ENCODE measurements around the gene LMAN1.

DNA sequence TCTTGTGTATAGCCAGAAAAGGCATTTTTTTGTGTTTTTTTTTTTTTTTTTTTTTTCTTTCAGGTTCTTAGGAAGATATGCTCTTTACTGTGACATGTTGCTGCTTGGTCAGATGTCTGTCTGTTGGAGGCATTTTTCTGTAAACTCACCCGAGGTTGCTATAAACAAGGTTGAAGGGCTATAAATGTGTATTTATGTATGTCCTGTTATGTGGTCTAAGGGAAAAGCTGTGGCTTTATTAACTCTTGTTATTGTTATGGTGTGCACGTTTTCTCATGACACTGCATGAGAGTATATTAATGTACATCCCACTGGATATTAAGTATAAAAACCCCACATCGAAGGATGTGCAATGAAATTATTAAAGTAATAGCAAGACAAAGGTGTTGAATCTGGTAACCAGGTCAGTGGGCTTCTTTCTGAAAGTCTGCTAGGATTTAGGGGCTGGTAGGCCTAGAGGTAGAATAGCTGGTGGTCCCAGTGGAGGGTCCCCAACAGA is 102.1 kb downstream of the ZNF532 start:
- RRBS: no CpG with 5 or more reads among the region's 3 CpGs

DNA sequence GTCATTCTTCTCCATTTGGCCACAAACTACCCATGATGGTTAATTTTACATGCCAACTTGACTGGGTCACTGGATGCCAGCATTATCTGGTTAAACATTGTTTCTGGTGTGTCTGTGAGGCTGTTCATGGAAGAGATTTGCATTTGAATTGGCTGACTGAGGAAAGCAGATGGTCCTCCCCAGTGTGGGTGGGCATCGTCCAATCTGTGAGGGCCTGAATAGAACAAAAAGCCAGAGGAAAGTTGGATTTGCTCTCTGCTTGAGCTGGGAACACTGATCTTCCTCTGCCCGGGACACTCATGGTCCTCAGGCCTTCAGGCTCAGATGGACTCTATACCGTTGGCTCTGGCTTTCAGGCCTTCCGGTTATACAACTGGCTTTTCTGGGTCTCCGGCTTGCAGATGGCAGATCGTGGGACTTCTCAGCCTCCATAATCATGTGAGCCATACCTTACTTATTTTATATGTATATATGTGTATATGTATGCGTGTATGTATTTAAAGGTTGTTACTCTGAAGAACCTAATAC is 5.8 kb upstream of the CPLX4 start:
- RRBS: 91% methylated on average over 3 of the region's 7 CpGs

DNA sequence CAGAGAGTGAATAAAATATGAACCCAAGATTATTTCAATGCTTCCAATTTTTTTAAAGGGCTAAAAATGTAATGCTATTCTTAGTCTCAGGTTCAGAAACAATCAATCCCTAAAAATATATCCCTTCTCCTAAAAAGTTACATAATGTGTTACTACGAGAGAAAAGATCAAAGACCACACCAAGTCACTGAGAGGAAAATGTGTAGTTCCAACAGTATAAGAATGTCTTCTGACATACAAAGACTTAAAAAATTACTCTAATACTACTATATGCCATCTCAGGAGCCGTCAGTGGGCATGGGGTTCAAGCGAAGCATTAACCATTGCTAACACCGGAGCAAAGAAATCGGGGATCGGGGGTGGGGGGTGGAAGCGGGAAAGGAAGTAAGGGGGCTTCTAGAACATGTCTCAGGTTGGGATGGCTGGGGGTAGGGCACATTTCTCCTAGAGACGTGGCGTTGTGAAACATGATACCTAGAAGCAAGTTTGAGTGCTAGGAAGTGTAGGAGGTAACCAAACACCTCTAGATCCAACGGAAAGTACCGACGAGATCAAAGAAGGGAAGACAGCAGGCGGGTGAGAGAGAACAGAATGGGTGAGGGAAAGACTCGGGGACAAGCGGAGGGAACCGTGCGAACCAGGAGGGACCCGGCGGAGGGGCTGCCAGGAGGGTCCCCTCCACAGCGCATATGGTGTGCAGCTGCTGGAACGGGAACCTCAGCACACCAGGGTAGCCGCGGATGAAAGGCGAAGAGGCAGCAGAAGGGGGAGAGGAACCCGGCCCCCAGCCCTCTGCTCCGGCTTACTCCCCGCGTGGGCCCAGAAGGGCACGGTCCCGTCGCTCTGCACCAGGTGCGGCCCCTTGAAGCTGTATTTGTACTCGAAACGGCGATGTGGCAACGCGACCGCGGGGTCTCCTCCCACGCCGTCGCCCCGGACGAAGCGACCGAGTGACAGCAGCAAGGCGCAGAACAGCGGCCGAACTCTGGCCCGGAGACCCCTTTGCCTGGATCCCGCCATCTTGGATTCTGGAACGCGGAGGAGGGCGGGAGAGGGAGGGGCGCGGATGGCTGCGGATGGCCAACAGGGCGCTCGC is at the start of gene LMAN1:
LMAN1 (minus strand) TSS at position 1,041 of the 1,096 bp plus-strand sequence.
- RRBS: 1% methylated on average over 8 of the region's 59 CpGs

- RRBS: no CpG with 5 or more reads among the region's 6 CpGs
Measured at GRCh38 chr18:59409855-59410142, 50.7 kb upstream of the LMAN1 start.

DNA sequence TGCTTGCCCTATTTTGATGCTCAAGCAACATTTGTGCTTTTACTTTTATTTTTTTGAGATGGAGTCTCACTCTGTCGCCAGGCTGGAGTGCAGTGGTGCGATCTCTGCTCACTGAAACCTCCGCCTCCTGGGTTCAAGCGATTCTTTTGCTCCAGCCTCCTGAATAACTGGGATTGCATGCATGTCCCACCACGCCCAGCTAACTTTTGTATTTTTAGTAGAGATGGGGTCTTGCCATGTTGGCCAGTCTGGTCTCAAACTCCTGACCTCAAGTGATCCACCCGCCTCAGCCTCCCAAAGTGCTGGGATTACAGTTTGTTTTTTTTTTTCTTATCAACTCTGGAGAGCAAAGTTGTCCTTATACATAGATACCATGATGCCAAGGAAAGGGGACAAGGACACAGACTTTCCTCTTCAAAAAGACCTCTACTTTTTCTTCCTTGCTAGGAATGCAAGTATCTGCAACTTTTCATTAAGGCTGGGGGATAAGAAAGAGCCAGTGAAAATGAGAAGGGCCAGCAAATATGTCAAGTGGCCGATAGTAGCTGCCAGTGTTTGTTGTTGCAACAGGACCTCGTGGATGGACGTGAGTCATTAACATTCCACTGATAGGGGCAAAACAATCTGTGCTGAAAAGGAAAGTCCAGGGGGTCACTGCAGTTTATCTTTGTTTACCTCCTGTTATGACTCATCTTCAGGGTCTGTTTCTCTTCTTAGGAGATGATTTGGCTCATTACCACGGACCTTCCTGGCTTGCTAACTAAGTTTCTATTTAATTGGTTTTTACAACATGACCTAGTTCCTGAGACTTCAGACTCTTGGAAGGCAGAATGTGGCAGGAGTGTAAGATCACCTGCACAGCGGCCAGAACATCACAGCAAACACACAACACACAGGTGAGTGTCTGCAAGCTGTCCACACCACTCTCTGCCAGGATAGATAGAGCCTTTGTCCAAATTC is 157.1 kb upstream of the LMAN1 start:
- RRBS: no CpG with 5 or more reads among the region's 11 CpGs

GRCh38 chr18:60320436-60320823 is 52.1 kb downstream of the MC4R start:
- RRBS: no CpG with 5 or more reads among the region's 3 CpGs

GRCh38 chr18:60929938-60930423 is 403.2 kb upstream of the CDH20 start:
- RRBS: no CpG with 5 or more reads among the region's 4 CpGs

- RRBS: no CpG with 5 or more reads among the region's 38 CpGs
Measured at GRCh38 chr18:61581561-61582728, 248.7 kb downstream of the CDH20 start.

DNA sequence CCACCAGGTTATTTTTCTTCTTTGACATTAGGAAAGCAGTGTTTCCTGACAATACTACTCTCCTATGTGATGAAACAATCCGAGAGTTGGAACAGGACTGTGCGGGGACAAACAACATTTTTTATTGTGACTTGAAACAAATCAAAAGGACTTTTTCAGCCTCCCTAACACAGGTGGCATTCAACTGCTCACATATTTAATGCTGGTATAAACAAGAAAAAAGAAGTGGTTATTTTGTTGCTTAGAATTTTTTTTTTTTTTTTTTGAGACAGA is 237.1 kb downstream of the RNF152 start:
- RRBS: no CpG with 5 or more reads among the region's 2 CpGs

- RRBS: no CpG with 5 or more reads among the region's 3 CpGs
Measured at GRCh38 chr18:61734495-61734960, 158.3 kb downstream of the RNF152 start.

GRCh38 chr18:61864030-61864660 is 28.7 kb downstream of the RNF152 start:
- RRBS: no CpG with 5 or more reads among the region's 9 CpGs

DNA sequence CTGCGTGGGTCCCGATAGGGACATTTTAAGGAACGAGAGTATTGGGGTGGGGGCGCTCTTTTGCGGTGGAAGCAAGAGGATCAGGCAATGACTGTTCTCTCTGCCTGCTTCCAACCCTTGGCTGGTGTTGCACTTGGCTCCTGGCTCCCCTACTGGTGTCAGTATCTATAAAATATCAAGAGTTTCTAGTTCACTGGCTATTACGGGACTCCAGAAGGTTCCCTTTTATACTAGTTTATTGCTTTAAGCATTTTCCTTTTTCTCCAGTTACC is 991 bp downstream of the RELCH start:
- RRBS: no CpG with 5 or more reads among the region's 6 CpGs

DNA sequence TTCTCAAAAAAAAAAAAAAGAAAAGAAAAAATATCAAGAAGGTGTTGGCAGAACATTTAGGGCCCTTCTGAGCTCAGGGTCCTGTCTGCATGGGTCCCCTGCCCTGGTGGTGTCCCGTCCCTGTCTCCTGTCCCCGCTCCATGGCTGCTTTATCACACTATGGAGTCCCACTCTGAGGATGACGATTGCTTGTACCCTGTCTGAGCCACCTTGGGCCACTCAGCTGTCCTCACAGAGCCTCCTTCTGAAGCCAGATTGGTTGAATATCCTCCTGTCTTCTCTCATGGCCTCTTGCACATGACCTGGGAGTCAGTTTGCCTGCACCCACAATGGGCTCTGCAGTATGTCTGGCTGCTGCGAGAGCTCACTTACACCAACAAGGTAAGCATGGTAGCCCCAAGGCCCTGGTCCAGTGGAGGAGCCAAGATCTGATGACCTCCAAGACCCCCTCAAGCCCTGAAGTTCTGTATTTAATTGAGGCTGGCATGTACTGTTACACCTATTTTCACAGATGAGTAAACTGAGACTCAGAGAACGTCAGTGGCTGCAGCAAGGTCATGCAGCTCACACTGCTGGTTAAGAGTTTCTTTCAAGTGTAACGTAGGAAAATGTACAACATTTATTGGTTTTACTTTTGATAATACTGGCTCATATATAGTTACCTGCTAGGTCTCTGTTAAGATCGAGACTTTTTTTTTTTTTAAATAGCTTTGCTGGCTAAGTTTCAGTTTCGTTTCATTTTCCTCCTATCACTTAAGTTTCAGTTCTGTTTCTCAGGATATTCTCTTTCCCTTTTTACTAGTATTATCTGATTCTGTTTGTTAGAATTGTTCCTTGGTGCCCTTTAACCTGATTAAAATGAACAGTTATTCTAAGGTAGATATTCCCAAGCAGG is 16.9 kb upstream of the ZCCHC2 start:
- RRBS: no CpG with 5 or more reads among the region's 8 CpGs

GRCh38 chr18:62525228-62525536 is 2.4 kb downstream of the ZCCHC2 start:
- RRBS: no CpG with 5 or more reads among the region's 2 CpGs

GRCh38 chr18:62538939-62540140 is 16.5 kb downstream of the ZCCHC2 start:
- RRBS: no CpG with 5 or more reads among the region's 14 CpGs

DNA sequence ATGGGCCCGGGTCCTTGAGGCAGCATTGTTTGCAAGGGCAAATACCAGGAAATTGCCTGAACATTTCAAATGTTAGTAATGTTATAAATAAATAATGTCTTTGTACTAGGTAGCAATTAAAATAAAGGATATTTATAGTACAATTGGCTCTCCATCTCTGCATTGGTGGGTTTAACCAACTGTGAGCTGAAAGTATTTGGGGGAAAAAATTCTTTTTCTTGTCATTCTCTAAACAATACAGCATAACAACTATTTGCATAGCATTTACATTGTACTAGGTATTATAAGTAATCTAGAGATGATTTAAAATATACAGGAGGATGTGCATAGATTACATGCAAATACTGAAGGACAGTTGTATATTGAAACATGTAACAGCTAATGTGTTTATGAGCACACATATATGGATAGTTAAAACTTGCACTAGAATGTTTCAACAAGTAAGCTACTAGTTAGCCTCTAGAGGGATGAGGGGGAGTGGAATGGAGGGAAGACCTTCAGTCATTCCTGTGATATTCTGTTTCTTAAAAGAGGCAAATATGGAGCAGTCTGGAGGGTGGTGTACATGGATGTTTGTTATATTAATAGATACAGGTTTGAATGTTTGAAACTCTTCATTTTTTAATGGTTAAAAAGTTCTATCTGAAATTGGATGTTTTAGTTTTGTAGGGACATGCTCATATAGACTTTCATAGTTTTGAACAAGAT is 37.0 kb downstream of the ZCCHC2 start:
- RRBS: no CpG with 5 or more reads among the region's 1 CpG

DNA sequence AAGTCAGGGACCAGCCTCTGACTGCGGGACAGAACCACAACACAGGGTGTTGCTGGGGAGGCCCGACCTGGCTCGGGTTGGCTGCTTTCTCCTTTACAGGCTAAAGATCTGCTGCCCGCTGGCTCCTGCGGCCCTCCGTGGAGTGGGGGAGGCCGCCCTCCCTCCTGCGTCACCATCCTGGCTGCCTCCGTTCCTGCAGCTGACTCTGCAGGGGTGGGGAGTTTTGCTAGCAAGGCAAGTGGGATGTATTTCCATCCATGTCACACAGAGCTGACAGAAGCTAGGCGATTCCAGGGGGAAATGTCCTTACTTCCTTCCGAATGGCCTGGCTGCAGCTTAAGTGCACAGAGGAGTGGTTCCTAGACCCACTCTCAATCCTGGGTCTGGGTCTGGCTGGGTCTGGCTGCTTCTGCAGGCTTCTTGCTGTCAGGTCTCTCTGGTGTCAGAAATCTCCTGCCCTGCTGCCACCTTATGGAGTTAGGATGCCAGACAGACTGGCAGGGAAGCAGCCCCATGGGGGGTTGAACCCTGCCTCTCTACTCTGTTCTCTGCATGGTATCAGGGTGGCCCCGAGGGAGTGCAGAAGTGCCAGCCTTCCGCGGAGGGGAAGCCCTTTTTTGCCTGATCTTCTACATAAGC is 89.3 kb downstream of the ZCCHC2 start:
- RRBS: no CpG with 5 or more reads among the region's 14 CpGs

DNA sequence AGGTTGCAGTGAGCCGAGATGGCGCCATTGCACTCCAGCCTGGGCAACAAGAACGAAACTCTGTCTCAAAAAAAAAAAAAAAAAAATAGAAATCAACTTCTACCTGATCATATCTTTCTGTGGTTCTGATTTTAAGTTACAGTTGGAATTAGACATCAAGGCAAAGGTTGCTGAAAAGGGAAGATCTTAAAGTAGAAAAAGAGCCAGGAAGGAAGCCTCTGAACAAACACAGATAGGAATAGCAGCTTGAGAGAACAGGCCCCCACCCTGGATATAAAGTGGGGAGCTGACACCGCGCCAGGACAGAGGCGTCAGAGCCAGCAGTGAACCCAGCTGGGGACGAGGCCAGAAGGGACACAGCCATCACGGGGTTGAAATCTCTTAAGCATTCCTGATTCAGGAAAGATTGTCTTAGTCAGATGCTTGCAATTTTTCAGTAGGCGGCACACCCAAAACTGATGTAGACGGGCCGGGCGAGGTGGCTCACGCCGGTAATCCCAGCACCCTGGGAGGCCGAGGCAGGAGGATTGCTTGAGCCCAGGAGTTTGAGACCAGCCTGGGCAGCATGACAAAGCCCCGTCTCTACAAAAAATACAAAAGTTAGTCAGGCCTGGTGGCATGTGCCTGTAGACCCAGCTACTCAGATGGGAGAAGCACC is 93.8 kb upstream of the PHLPP1 start:
- RRBS: no CpG with 5 or more reads among the region's 16 CpGs

DNA sequence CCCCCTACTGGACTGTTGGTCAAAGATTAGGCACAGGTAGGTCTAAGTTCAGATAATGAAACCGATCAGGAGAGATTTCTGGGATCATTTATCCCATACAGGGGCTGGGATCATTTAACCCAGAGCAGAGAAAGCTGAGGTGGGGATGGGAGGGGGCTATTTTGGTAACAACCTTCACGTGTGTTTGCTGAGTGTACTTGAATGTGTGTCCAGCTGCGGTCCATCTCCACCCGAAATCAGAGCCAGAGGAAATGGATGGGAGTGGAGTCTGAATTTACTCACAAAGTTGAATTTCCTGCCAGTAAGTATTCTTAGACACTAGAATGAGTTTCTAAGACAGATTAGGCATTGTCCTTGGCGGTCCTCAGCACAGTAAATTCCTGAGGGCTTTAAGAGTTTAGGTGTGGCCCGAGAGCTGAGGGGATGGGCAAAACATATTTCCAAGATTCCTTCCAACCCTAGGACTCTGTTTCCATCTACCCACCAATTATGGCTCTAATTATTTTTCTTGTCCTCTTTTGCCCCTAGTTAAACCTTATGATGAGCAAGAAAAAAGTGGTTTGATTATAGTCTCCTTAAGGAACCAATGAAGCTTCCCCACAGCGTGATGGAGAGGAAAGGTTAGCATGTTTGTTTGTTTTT is 90.4 kb upstream of the PHLPP1 start:
- RRBS: no CpG with 5 or more reads among the region's 7 CpGs

GRCh38 chr18:62714625-62715432 is 512 bp upstream of the PHLPP1 start:
- RRBS: 1% methylated on average over 23 of the region's 52 CpGs

Measured in amniotic epithelial cell (primary cell).